Sciatic nerve (tissue), 1 donor: ENCODE measurements around the genes NCF4 and TRIOBP.

DNA sequence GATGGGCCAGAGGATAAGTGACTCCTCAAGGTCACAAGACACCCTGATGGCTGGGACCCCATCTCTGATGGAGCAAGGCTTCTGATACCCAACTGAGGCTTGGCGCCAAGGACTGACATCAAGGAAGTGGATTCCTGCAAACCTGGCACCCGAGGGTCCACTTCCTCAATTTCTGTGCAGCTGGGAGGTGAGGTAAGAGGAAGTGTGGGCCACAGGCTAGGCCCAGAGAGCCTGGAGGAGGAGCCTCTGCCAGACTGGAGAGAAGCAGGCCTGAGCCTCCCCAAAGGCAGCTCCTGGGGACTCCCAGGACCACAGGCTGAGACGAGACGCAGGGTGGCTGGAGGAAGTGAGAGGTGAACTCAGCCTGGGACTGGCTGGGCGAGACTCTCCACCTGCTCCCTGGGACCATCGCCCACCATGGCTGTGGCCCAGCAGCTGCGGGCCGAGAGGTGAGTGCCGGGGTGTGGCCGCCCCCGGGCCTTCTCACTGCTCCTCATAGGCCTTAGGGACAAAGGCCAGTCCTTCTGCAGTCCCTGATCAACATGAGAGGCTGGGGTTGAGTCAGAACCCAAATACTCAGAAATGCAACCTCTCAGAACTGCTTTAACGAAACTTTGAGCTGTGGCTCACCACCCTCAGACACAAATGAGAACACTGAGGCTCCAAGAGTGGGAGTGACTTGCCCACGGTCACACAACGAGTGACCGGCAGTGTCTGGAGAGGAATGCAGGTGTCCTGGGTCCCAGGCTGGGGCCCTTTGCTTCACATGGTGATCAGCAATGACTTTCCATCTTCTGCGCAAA, at the start of gene NCF4:
TSS of gene NCF4 (plus strand) at position 252 of the 803 bp plus-strand sequence.
- PRO-cap: bidirectional peak, plus-strand start at position 289 of the sequence, minus-strand start at position 128 of the sequence

DNA sequence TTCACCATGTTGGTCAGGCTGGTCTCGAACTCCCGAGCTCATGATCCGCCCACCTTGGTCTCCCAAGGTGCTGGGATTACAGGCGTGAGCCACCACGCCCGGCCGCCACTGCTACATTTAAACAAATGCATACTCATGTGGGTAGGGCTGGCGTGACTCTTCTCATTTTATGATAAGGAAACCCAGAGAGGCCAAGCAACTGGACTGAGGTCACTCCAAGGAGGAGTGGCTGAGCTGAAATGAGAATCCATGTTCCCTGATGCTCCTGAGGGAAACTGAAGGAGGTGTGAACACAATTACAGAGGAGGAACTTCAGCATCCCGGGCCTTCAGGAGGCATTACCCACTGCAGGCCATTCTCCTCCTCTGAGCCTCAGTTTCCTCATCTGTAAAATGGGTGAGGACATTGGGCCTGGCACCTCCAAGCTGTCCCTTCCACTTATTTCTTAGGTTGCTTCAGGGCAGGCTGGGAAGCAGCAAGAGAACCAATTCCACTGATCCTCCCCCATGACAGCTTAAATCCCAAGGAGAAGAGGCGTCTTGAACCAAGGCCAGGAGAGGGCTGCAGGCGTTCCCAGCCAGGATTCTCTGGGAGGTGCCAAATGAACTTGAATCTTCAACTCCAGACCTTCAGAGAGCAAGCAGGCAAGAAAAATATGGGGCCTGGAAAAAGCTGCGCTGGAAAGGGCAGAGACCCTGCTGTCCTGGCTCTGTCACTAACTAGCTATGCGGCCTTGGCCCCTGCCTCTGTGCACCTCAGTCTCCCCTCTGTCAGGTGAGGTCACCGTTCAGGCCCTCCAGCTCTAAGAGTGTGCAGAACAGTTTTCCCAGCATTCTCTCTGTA, 2.9 kb downstream of the TST start:
- PRO-cap: no peak

- PRO-cap: no peak
Measured at GRCh38 chr22:37021043-37021538, 1.5 kb downstream of the MPST start.

DNA sequence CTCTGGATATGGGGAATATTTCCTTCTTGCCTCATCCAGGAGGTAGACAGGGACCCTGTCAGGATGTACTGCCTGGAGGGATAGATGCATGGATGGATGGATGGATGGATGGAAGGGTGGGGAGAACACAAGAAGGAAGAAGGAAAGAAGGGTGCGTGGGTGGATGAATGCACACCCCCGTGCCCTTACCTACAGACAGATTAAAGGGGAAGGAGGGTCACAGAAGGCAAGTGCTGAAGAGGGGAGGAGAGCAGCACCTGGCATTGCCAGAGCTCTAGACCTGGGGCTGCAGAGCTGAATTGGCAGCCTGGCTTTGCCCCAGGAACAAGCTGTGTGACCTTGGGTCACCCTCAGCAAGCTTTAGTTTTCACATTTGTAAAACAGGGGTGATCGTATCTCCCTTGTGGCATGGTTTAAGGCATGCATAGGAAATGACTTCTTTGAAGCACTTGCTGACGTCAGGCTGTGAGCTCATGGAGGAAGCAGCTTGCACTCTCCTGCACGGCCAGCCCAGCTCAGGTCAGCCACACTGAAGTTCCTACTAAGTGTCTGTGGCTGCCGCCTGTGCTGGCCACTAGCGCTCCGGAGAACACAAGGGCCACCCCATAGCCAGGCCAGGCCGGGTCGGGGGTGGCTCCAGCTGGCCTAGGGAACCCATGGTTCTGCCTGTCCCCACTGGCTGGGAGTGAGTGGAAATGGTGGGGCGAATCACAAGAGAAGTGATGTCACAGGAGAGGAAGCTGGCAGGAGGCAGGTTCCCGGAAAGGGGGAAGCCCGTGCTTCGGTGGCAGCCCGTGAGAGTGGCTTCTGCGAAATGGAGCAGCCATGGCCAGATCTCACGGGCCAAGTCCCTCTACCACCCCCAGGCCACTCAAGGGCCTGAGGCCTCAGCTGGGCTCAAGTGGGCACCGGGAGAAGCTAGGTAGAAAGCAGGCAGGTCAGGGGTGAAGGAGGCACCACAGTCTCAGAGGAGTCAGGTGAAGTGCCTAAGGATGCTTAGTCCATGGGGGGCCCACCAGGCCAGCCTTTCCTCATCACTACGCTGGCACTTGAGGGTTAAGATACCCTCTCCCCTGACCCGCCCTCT, 28.1 kb downstream of the KCTD17 start:
- PRO-cap: unidirectional peak, plus-strand start at position 777 of the sequence

- PRO-cap: bidirectional peak, plus-strand start at chr22:37180279, minus-strand start at chr22:37180160; unidirectional peak, plus-strand start at chr22:37180279
Measured at GRCh38 chr22:37179968-37180558, 8.0 kb downstream of the C1QTNF6 start.

- PRO-cap: no peak
Measured at GRCh38 chr22:37223939-37224328, 11.7 kb upstream of the SSTR3 start.

DNA sequence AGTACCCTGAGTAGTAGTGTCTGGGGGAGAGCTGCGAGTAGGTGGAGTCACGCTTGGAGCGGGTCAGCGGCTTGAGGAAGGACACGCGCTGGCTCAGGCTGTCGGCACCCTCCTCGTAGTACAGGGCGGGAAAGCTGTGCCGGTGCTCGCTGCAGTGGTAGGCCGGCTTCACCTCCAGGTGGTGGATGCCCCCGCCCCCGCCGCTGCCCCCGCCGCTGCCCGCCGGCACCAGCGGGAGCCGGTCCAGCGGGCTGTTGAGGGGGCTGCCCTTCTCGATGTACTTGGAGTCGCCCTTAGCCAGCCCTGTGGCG, 54.1 kb downstream of the ELFN2 start:
- PRO-cap: no peak

GRCh38 chr22:37502268-37503168, 16.3 kb upstream of the MFNG start:
- PRO-cap: no peak

DNA sequence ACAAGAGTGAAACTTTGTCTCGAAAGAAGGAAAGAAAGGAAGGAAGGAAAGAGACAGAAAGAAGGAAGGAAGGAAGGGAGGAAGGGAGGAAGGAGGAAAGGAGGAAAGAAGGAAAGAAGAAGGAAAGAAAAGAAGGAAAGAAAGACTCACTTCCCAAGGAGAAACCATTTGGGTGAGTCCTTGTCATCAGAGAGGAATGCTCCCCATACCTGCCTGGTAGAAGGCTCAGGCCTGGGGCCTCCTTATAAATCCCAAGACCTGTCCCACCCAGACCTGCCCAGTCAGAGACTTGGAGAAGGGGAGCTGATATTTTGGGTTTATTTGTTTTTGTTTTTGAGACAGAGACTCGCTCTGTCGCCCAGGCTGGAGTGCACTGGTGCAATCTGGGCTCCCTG, 16.2 kb upstream of the CDC42EP1 start:
- PRO-cap: no peak

DNA sequence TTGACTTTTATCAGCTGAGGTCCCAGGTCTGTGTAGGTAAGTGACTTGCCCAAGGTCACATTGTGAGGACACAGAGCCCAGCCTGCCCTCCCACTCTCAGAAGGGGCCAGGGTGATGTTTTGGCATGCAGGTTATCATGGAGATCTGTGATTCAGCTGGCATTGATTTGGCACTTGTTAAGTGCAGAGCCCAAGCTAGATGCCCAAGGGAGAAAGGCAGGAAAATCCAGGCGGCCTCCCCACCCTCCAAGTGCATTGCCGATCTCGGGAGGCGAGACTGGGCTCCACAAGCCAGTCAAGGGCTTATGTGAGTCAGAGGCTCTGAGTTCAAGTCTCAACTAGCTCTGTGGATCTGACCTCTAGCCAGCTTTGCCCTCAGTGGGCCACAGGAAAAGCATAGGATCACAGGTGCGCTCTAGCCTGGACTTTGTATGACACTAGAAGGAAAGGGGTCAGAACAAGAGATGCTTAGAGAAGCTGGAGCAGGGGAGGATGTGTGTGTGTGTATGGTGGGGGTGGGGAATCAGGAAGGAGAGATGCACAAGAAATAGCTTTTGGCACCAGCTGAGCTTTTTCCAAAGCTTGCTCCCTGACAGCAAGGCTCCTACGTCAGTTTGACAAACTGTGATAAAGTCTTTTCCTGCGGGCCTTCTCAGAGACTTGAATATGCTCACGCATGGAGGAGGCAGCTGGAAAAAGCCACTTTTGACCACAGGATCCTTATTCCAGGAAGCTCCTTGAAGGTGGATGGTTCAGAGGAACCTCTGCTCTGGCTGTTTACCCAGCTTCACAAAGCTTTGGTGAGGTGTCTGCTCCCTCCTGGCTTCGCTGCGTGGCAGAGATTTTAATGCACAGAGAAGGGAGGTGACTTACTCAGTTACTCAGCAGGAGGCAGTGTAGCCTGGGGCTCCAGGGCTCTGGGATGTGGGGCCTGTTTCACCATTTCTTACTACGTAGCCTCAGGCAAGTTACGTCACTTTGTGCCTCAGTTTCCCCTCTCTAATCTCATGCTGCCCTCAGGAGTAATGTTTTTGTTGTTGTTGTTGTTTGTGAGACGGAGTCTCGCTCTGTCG, 3.8 kb downstream of the CDC42EP1 start:
- PRO-cap: unidirectional peak, plus-strand start at position 654 of the sequence; unidirectional peak, plus-strand start at position 722 of the sequence

GRCh38 chr22:37566152-37566859, 6.0 kb downstream of the CDC42EP1 start:
- PRO-cap: no peak

GRCh38 chr22:37570076-37570906, 9.6 kb downstream of the LGALS2 start:
- PRO-cap: no peak

DNA sequence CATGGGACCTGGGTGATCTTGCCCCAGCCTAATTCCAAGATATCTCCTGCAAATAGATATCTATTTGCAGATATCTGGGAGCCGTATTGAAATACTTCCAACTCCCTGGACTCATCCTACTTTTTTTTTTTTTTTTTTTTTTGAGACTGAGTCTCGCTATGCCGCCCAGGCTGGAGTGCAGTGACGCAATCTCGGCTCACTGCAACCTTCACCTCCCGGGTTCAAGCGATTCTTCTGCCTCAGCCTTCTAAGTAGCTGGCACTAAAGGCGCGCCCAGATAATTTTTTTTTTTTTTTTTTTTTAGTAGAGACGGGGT, 1.2 kb upstream of the GGA1 start:
- PRO-cap: no peak

DNA sequence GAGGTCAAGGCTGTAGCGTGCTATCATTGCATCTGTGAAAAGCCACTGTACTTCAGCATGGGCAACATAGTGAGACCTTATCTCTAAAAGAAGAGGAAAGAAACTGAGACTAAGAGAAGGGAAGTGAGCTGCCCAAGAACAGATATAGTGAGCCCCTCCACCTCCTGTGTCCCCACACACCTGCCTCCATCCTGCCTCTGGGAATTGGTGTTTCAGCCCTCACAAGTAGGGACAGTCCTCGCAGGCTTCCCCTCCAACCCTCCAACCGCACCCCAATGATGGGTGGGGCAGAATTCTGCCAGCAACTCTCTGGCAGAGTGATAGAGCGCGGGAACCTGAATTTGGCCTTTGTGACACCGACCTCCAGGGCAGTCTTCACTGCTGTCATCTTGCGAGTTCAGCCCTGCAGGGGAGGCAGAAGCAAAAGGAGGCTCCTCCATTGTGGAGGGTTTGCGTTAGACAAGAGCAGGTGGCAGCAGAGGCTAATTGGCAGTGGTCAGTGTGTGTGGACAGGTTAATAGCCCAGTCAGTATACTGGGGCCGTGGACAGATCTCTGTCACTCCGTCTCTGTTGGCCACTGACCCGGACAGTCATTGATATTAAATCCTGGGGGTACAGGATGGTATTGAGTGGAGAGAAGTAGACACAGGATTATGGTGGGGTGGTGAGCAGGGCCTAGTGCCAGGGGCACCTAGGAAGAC, 1.7 kb downstream of the PDXP start:
- PRO-cap: no peak

- PRO-cap: no peak
Measured at GRCh38 chr22:37696403-37697335, at the start of gene TRIOBP. Gene TRIOBP, plus strand, starts transcription at chr22:37697048.

GRCh38 chr22:37741381-37741740, 44.5 kb downstream of the TRIOBP start:
- PRO-cap: no peak

DNA sequence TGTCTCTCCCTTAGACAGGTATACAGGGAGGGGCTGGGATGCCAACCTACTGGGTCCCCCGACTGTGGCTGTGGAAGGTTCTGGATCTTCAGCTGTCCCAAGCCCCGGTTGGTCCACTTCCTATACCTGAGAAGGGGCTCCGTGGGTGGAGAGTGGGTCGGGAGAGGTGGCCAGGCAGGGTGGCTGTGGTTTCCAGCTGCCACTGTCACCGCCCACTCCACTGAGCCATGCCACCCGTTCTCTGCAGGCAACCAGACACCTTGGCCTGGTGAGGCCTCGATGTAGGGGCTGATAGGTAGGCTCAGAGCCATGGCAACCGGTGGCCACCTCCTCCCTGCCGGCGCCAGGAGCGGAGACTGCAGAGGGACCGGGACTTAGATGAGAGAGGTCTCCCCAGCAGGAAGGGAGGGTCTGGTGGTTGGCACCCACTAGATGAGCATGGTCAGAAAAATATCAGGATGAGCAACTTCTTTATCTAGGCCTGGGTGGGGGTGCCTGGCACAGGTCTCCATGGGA, 53.8 kb downstream of the TRIOBP start:
- PRO-cap: no peak

DNA sequence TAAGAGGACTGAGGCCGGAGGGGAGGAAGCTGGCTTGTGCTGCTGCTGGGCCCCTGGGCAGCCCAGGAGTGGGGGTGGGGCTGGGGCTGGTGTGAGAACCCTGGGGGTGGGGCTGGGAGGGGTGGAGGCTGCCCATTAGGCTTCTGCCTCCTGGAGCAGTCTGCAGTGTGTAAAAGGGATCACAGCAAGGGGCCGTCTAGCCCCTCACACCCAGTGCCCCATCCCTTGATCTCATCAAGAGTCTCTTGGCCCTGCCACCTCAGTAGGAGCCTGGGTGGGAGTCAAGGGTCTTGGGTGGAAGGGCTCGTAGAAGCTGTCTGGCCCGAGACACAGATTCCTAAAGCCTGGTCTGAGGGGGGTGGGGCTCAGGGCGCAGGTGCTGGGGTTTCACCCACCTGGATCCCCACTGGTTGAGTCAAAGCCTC, 53.2 kb upstream of the H1-0 start:
- PRO-cap: no peak

DNA sequence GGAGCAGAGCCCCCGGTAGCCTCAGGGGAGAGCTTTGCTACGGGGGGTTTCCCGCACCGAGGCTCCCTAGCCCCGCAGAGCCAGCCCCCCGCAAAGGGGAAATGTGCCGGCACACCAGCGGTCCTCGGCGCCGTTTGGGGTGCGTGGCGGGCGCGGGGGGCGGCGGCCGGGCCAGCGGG, 310 bp upstream of the H1-0 start:
- PRO-cap: no peak

GRCh38 chr22:37842168-37842613, 1.9 kb downstream of the ANKRD54 start:
- PRO-cap: no peak